GM23248 (cell line): ENCODE data around the genes HMGXB4 and MCM5.

DNA sequence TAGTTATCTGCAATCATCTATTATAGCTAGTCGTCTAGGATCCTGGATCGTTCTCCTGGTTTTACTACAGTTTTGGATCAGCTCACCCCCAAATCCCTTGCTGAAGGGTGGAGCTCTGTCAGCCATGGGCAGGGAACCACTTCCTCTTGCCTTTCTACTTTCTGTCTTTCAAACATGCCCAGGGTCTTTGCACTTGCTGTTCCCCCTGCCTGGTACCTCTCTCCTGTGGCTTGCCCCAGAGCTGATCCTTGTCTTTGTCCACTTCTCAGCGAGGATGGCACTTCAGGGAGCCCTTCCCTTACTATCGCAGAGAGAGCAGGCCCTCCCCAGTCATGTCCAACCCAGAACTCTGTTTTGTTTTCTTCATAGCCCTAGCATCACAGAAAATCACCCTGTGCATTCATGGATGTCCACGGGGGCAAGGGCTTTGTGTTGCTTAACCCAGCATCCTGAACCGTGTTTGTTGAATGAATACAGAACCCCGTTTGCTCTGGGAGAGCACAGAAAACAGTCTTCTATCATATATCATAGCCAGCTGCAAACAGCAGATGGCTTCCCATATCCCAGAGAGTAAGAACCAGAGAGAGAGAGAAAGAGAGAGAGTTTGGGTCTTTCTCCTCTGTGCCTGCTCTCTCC lies 794 bp upstream of the TIMP3 start:
- RAMPAGE, long total RNA: no peak

DNA sequence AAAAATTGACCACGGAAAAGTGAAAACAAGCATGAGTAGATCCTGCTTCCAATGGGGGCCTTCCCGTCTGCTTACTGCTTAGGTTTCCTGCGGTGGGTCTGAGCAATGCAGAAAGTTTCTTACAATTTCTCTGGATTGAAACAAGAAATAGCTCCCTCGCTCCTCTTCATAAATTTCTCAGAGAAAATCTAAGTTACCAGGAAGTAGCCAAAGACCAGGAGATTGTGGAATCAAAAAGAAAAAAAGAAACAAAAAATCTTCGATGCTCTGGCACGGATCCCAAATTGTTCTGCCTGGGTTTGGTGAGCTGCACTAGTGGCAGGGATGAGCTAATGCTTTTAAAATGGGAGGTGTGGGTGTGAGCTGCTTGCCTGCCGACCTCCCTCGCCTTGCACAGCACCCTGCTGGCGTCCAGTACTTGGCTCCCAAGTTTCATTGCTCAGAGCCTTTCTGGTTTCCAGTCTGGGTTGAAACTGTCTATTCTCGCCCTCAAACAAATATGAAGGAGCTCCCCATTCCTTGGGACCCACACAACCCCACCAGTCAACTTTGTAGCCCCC lies 2.5 kb downstream of the TIMP3 start:
- RAMPAGE, long total RNA: no peak

- RAMPAGE, long total RNA: no peak
Measured at GRCh38 chr22:32857122-32857583, 55.6 kb downstream of the TIMP3 start.

GRCh38 chr22:32859163-32860157 lies 58.0 kb downstream of the TIMP3 start:
- RAMPAGE, long total RNA: start-site peak on the plus strand at chr22:32859710-32860245, 581 and 714 reads in 2 replicates

DNA sequence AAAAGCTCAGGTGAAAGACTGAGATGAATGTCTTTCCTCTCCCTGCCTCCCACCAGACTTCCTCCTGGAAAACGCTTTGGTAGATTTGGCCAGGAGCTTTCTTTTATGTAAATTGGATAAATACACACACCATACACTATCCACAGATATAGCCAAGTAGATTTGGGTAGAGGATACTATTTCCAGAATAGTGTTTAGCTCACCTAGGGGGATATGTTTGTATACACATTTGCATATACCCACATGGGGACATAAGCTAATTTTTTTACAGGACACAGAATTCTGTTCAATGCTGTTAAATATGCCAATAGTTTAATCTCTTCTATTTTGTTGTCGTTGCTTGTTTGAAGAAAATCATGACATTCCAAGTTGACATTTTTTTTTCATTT lies 58.6 kb downstream of the TIMP3 start:
- RAMPAGE, long total RNA: no peak

- RAMPAGE, long total RNA: no peak
Measured at GRCh38 chr22:32986004-32986361, 72.2 kb downstream of the SYN3 start.

- RAMPAGE, long total RNA: no peak
Measured at GRCh38 chr22:33325582-33326153, 267.5 kb upstream of the SYN3 start.

DNA sequence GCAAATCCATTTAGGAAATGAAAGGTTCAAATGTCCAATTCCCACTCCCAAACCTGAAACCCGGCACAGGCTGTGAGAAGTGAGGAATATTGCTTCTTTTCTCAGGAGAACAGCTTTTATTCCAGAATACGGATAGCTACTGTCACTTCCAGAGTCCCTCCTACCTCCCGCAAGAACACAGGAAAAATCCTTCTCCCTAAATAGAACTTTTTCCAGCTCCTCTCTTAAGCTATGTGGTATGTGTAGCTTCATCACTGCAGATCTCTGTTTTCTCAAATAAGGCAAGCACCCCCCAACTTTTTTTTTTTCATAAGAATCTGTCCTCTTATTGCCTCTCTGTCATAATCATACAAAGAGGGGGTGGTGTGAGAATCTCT lies 126.8 kb downstream of the LARGE1 start:
- RAMPAGE, long total RNA: no peak

- RAMPAGE, long total RNA: no peak
Measured at GRCh38 chr22:34236540-34236870, 316.2 kb upstream of the LARGE1 start.

GRCh38 chr22:35104090-35104438 lies 38.1 kb downstream of the ISX start:
- RAMPAGE, long total RNA: no peak

DNA sequence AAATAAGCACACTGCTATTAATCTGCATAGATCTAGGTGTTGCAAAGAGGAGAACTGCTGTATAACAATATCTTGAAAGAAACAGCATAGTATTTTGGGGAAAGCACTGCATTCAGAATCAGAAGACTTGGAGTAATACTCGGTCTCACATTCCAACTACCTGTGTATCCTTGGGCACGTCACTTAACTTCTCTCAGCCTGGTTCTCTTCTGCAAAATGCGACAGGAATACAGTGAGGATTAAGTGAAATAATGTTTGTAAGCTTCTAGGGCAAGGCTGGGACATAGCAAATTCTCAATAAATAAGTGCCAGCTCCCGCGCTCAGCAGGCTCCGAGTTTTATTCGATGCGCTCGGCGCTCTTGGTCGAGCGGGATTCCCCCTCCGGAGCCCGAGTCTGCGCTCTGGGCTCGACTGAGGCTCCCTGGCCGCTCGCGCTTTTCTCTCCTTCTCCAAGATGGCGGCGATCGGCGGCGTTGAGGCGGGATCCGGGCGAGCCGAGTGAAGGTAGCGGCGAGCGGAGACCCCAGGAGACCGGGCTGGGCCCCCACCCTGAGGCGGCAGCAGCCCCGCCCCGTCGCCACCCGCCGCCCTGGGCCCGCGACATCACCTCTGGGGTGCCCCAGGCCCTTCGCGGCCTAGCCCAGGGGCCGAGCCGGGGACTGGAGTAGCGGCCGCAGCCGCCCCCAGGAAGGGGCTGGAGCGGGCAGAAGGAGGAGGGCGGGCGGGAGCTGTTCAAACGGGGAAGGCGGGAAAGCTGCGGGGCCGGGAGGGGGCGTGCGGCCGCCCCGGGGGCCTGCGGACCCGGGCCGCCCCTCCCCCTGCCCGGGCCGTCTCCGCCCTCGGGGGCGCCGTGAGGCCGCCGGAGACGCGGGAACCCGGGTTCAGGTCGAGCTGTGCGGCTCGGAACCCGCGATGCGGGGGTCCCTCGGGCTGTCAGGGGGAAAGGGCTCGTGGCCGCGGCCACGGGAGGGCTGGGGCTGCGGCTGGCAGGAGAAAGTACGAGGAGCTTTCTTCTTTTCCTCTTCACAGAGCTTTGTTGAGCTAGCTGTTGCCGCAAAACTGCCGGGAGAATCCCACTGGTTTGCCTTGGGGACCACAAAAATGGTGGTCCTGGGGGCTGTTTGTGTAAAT lies at the start of gene HMGXB4:
Gene HMGXB4 (plus strand): TSS at position 441 of the 1,132 bp plus-strand sequence.
- RAMPAGE, long total RNA: no peak

DNA sequence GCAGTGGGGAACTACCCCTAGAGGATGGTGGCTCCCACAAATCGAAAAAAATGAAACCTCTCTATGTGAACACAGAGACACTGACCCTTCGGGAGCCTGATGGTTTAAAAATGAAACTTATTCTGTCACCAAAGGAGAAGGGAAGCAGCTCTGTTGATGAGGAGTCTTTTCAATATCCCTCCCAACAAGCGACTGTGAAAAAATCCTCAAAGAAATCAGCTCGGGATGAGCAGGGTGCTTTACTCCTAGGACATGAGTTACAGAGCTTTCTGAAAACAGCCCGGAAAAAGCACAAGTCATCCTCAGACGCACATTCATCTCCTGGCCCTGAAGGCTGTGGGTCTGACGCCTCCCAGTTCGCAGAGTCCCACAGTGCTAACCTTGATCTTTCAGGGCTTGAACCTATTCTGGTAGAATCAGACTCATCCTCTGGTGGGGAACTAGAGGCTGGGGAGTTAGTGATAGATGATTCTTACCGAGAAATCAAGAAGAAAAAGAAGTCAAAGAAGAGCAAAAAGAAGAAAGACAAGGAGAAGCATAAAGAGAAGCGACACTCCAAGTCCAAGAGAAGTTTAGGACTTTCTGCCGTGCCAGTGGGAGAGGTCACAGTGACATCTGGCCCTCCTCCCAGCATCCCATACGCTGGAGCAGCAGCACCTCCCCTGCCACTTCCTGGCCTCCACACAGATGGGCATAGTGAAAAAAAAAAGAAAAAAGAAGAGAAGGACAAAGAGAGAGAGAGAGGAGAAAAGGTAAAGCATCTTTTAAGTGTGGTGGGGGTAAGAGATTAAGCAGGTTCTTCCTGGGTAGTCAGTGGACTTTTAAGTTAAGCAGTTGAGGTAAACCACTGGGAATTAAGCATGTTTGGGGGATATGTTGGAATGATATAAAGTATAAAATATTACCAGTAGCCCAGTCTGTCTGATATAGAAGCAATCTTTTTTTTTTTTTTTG lies 7.8 kb downstream of the HMGXB4 start:
- RAMPAGE, long total RNA: no peak

- RAMPAGE, long total RNA: no peak
Measured at GRCh38 chr22:35267870-35268270, 10.6 kb downstream of the HMGXB4 start.

- RAMPAGE, long total RNA: no peak
Measured at GRCh38 chr22:35310730-35311787, 11.4 kb downstream of the TOM1 start.

DNA sequence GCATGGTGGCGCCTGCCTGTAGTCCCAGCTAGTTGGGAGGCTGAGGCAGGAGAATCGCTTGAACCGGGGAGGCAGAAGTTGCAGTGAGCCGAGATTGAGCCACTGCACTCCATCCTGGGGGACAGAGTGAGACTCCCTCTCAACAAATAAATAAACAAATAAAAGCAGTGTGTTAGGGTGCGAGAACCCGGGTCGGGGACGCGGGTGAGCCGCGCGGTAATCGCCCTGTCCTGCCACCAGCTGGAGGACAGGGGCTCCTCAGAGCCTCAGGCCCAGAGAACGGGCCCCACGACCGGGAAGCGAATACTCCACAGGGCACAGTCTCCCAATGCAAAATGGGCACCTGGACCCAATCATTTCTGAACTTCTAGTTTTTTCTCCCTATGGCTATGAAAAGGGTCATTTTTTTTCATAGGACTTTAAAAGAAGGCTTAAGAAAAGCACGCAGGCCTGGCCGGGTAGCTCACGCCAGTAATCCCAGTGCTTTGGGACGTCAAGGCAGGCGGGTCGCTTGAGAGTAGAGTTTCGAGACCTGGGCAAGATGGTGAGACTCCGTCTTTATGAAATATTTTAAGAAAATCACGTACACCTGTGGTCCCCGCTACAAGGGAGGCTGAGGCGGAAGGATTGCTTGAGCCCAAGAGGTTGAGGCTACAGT lies 710 bp upstream of the MCM5 start:
- RAMPAGE, long total RNA: no peak

DNA sequence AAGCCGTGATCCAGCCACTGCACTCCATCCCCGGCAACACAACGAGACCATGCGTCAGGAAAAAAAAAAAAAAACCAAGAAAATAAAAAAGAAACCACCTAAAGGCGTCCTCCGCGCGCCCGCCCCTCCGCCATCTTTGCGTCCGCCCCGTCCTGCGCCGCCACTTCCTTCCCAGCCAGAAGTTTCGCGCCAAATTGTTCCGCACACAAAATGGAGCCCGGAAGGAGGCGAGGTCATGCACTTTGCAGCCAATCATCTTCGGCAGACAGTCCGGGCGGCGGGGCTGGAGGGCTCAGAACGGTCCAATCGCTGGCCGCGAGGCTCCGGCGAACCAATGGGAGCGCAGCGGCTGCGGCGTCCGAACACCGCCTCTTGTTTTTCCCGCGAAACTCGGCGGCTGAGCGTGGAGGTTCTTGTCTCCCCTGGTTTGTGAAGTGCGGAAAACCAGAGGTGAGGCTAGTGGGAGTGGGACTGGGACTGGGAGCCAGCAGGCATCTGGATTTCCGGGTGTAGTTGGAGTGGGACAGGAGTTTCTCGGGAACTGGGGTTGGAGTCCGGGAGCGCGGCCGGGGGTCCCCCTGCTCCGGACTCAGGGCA lies at the start of gene MCM5:
Gene MCM5 (plus strand): TSS at position 382 of the 597 bp plus-strand sequence.
- RAMPAGE, long total RNA: no peak

- RAMPAGE, long total RNA: no peak
Measured at GRCh38 chr22:35447921-35448503, 48.1 kb downstream of the MCM5 start.

DNA sequence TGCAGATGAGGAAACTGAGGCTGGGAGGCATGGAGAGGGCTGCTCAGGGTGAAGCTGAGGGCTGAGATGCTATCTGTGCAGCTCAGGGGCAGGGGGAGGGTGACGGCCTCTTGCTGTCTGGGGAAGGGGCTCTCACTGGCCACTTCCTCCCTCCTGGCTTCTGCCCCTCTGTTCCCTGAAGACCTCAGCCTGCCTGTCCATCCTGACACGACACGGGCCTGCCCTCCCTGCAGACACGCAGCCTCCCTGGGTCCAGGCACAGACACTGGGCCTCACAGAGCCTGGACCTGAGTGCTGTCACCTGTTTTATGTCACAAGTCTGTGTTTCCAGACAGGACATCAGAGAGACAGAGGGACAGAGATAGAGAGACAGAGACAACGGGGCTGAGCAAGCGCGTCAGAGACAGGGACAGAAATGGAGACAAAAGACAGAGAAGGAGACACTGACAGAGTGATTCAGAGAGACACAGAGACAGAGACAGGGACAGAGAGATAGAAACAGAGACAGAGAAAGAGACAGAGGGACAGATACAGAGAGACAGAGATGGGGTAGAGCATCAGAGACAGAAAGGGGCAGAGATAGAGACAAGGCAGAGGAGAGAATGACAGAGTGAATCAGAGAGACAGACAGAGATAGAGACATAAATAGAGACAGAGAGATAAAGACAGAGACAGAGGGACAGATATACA lies 53.2 kb downstream of the MCM5 start:
- RAMPAGE, long total RNA: no peak

GRCh38 chr22:35498209-35498476 lies 42.5 kb upstream of the RASD2 start:
- RAMPAGE, long total RNA: no peak

GRCh38 chr22:35588988-35589865 lies 27.9 kb downstream of the MB start:
- RAMPAGE, long total RNA: no peak